Cardiac atrium fibroblast (primary cell): Measurements from ENCODE around the genes TCP10L, IFNAR2, IFNGR2, DNAJC28 and SON.

DNA sequence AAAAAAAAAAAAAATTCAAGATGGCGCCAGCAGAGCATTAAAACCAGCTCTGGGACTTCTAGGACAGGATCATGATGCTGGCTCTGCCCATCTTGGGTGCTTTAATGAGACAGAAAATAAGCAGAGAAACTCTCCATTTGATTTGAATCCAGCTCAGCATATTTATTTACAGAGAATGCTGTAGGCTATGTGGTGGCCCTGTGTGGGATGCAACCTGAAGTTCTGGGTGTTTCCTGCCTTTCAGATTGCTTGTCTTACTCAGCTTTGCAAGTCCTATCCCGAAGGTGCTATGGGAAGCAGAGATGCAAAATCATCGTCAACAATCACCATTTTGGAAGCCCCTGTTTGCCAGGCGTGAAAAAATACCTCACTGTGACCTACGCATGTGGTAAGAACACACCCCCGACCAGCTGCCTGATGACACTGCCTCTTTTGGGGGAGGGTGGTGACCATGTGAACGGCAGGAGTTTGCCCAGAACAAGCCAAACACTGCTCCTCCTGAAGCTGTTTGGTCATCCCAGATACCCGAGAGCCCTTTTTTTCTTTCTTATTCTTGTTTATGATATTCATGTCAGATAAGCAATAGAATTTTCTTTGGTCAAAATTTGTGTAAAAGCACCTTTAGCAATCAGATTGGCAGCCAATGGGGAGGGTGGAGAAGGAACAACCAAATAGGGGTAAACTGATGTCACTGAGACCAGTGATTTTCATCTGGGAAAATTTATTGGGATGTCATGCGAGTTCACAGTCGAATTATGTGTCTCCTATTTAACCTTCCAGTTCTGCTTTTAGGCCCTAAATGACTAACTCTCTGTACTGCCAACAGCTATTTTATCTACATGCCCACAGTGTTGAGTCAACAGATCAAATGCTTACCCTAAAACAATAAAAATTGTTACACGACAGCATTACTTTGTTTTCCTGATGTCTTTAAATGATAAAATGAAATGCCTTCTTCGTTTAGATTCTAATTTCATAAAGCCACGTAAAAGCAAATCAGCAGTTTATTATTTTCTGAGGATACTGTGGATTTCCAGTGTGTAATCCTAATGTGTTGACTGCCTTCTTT lies 82.6 kb downstream of the EVA1C start:
- RAMPAGE, long total RNA = no peak

DNA sequence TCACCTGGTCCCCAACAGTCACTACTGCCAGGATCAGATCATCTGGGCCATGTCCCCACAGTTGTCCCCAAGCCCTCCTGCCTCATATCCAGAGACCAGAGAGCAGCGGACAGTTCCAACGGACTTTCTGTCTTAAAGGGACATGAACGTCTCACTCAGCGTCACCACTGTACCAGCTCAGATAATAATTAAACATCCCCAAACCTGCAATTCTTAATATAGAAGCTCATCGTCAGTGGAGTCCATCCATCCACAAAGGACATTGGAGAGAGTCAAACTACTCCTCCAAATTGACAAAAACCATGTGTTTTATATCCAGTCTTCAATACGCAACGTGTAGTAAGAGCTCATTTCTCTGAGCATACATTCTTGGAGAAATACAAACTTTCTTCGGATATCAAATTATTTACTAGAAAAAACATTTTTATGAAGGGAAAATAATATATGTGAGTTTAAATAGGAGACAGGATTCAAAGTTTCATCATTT lies at the start of gene TCP10L:
TSS of gene TCP10L (minus strand) at position 107 of the 487 bp plus-strand sequence.
- RAMPAGE, long total RNA = no peak

DNA sequence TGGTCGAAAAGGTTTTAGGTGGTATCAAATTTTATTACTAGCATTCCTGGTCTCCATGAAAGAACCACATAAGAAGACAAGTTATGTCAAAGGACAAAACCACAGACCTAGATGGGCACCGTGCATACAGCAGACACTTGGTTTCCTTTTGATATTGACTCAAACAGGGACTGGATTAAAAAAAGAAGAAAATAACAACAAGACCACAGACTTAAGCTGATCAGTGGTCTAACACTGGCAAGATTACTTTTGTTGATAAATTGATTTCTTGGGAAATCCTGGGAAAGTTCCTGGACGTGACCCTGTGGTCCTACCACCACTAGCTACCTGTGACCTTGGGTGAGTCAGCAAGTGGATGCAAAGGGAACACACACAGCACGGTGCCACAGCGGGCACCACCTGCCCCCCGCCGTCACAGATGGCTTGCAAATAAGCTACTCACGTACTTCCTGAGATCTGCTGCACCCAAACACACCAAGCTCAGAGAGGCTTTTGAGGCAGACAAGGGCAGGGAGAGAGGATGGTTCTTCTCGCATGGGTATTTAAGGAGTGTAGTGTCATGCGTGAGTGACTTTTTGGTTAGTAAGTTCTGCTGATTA lies 12.7 kb downstream of the CFAP298 start:
- RAMPAGE, long total RNA = no peak

GRCh38 chr21:32726500-32727035 lies 1.2 kb downstream of the SYNJ1 start:
- RAMPAGE, long total RNA = no peak

- RAMPAGE, long total RNA = no peak
Observed at GRCh38 chr21:32728739-32729216, 965 bp upstream of the SYNJ1 start.

DNA sequence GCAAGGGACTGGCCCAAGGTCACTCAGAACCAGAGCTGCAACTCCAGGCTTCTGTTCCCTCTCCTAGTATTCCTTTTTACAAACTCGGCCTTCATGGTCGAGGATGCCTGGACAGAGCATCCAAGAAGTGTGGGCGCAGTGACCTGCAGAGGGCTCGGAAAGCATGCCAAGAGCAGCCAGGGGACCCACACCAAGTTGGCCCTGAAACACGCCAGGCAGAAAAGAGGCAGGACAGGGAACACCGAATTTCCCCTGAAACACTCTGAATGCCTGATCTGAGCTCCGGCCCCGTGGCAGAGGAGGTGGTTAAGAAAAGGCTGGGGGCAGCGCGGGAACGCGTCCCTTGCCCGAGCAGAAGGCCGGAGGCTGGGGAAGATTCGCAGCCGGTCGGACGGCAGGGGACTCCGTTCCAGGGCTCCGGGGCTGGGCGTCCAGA lies 721 bp downstream of the PAXBP1 start:
- RAMPAGE, long total RNA = no peak

DNA sequence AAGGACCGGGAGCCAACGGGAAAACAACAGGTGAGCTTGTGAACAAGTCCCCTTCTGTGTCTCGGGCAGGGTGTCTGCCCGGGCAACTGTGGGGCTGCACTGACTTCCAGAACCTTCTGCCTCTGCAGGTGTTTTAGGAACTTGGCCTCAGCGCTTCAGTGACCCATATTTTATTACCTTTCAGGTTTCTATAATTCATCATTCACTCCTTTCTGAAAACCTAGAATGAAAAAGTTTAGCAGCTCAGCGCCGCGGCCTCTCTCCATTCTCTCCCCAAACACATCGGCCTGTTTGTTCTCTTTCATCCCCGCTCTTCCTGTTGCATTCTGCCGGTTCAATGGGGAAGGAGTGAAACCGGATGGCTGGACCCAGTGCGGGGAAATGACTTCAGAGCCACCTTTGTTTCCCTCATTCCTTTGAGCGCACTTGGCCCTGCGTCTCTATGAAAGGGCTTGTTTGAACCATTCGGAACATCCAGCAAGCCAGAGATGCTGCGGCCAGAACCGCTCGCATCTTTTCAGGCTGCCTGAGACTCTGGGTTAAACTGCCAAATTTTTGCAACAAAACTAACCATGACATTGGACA lies 5.4 kb upstream of the OLIG1 start:
- RAMPAGE, long total RNA = no peak

GRCh38 chr21:33229559-33230259 lies at the start of gene IFNAR2:
IFNAR2 (plus strand) TSS chr21:33229938.
- RAMPAGE, long total RNA = no peak

DNA sequence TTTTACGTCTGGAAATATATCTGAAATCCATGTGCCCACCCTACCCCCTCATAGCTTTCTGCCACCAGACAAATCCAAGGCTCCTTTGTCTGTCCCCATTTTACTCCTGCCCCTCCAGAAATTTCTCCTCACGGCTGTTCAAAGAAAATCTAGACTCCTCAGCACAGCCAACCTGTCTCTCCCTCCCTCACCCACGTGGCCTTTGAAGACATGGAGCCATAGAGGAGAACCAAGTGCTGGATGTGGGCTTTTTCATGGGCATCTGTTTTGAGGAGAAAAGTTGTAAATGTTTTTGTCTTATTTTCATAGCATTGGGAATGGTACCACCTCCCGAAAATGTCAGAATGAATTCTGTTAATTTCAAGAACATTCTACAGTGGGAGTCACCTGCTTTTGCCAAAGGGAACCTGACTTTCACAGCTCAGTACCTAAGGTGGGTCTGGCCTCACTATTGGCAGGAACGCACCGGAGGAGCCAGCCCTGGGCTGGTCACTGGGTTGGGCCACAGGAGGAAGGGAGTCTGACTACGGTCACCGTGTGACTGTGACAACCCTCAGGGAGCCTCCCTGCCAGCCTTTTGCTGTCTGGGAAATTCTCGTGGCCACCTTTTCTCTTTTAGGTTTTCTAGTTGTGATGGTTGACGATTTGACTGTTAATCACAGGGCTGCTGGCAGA lies 2.1 kb downstream of the IL10RB start:
- RAMPAGE, long total RNA = no peak

GRCh38 chr21:33288007-33288712 lies 22.0 kb downstream of the IL10RB start:
- RAMPAGE, long total RNA = no peak

GRCh38 chr21:33288857-33289754 lies 22.9 kb downstream of the IL10RB start:
- RAMPAGE, long total RNA = no peak

GRCh38 chr21:33364181-33364799 lies 38.9 kb upstream of the IFNGR2 start:
- RAMPAGE, long total RNA = no peak

DNA sequence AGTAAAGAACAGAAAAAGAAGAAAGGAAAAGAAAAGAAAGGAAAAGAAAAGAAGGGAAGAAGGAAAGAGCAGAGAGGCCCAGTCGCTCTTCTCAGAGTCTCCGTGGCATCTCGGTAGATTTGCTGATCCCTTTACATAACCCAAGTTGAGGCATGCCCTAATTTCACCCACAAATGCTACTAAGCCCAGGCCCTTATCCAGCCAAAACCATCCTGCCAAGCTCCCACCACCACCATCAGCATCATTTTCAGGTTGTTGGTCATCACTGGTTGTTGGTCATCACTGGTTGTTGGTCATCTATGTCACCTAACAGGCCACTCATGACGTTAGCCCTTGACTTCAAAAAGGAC lies 20.9 kb upstream of the IFNGR2 start:
- RAMPAGE, long total RNA = no peak

DNA sequence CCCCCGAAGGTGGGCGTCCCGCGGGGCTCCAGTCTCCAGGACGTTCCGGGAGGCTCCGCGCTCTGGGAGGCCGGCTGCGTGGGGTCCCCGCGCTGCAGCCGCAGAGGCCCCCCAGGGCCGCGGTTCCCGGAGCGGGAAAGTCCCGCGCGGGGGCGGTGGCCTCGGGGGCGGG lies 147 bp upstream of the IFNGR2 start:
- RAMPAGE, long total RNA = no peak

DNA sequence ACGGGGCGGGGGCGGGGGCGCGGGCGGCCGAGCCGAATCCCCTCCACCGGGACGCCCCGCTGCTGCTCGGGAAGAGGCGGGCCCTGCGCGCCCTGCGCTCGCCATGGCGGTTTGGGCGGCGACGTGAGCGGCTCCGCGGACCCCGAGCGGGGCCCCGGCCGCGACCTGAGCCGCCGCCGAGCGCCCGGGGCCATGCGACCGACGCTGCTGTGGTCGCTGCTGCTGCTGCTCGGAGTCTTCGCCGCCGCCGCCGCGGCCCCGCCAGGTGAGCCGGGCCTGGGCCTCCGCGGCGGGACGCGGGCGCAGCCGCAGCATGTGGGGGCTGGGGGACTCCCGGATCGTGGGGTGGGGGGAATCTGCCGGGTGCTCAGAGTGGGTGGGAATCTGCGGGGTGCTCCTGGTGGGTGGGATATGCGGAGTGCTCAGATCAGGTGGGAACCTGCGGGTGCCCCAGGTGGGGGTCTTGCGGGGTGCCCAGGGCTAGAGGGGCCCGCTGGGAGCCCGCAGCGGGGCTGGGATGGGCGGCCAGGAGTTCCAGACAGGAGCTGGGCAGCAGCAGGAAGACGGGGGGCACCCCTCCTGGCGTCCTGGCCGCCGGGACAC lies at the start of gene IFNGR2:
TSS of gene IFNGR2 (plus strand) at position 62 of the 603 bp plus-strand sequence.
- RAMPAGE, long total RNA = no peak

- RAMPAGE, long total RNA = no peak
Observed at GRCh38 chr21:33410918-33411814, 8.0 kb downstream of the IFNGR2 start.

DNA sequence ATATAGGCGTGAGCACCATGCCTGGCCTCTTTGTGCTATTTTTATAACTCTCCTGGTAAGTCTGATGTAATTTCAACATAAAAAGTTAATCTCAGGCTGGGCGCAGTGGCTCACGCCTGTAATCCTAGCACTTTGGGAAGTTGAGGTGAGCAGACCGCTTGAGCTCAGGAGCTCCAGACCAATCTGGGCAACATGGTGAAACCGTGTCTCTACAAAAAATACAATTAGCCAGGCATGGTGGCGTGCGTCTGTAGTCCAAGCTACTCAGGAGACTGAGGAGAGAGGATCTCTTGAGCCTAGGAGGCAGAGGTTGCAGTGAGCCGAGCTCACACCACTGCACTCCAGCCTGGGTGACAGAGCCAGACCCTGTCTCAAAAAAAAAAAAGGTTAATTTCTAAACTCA lies 35.6 kb downstream of the TMEM50B start:
- RAMPAGE, long total RNA = no peak

DNA sequence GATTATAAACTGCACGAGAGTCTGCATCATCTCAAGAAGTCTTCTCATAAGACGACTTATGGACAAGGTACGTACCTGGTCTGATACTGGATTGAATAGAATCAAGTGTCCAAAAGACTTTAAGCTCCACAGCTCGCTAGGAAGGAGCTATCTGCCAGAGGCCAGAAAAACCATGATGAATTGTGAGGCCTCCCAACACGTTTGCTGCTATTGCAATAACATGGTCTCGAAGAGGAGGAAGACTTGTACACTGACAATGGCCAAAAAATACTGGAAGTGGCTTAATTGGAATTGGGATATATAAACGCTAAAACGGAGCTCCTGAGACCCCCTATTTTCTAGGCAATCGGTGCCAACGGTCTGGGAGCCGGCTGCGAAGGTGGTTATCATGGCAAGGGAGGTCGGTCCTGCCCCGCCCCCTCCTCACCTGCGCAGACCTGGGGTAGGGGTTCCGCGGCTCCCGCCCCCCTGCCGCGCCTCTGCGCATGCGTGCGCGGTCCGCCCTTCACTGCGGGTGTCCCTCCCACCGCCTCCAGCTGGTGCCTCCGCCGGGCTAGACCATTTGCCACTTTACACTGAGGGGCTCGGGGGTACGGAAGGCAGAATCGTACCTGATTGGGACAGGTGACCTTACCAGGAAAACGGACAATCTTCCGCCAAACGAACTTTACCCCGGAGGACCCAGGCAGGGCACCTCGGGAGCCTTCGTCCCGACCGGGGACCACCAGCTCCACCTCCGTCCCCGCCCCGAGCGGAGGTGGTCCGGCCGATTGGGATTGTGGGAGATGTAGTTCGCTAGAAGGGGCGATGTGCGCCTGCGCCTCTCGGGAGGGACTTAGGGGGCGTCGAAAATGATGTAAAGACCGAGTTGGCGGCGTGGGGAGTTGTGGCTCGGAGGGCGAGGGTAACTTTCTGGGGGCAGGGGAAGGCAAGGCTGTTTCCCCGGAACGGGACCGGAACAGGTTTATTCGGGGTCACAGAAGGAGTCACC lies at the start of gene DNAJC28:
TSS of gene DNAJC28 (minus strand) at position 726 of the 991 bp plus-strand sequence.
- RAMPAGE, long total RNA = no peak

DNA sequence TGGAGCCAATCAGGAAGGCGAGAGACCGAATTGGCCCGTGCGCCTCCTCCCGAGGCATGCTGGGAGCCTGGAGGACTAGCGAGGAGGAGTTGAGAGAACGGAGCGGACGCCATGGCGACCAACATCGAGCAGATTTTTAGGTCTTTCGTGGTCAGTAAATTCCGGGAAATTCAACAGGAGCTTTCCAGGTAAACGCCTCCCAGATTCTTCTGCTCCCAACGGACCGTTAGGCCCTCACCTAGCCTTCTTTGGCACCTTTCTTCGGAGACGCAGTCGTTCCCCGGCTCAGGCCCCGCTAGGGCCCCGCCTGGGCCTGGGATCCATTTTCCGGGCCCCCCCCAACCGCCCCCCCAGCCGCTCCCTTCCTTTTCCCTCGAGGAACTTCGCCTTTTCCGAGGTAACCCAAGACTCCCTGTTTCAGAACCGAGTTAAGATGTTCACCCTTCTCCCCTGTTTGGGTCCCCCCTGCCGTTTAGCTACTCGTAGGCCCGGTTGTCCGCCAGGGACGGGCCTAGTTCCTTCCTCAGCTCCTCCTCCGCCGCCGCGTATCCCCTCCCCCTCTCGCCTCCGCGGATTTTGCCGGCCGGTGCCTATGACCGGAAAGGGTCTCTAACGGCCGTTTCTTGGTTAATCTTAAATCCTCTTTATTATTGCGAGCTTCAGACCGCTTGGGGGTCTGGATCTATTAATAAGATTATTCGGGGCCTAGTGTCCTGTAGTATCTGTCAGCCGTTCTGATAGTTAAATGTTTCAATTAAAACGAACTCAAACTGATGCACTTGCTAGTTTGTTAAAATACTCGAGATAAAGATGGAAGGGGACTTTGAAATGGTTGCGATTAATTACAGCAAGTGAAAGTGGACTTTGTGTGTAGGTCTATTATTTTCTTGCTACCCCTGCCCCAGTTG lies at the start of gene SON:
TSS of gene SON (plus strand) at position 57 of the 908 bp plus-strand sequence.
- RAMPAGE, long total RNA = start-site peak on the plus strand centred at position 89 of the sequence, 24 bp wide, 1,392 and 298 reads in 2 replicates

DNA sequence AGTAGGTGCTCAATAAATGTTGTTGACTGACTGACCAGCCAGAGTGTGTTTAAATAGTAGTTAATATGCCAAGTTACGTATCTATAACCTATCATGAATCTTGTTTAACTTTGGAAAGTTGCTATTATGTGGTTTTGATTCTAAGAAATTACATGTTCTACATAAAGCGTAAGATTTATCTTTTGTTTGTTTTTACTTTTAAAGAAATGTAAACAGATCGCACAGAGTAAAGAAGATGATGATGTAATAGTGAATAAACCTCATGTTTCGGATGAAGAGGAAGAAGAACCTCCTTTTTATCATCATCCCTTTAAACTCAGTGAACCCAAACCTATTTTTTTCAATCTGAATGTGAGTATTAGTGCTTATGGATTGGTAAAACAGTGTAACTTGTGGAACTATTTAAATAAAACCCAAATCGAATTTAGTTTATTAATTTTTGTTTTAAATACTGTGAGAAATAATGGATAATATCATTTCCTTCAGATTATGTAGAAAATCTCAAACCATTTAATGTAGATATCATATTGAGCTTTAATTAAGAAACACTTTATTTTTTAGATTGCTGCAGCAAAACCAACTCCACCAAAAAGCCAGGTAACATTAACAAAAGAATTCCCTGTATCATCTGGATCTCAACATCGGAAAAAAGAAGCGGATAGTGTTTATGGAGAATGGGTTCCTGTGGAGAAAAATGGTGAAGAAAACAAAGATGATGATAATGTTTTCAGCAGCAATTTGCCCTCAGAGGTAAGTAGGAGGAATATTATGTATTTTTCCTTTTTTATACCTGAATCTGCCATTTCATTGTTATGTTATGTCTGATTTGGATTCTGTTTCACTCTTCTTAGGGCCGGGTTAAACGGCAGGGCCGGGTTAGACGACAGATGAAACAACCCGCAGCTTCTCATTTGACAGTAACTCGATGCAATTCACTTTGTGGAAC lies 16.5 kb downstream of the SON start:
- RAMPAGE, long total RNA = no peak